GM23338 (cell line): ENCODE data around the gene ASTN2.

DNA sequence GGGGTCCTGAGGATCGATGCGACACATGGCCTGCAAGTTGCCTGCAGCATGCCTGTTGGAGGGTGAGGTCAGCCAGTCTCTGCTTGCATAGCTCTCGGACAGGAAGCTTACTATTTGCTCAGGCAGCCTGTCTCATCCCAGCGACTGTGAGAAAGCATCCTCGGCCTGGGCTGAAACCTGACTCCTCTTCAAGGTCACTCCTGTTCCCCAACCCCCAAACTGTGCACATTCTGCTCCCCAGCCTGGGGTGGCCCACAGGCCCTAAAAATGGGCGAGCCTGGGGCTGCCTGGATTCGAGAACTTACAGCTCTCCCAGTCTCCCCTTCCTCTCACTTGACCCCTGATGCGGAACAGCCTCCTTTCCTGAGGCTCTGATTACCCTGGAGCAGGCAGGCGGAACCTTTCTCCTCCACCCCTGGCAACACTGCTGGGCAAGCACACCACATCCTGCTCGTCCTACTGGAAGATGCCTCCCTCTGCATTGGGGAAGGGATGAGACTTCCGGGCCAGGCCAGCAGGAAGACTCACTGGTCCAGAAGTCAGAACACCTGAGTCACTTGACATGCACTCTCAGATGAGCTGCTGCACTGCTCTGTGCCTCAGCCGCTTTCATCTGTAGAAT, 187.0 kb downstream of the RGS3 start:
- PRO-cap = bidirectional peak, plus-strand start at position 226 of the sequence, minus-strand start at position 57 of the sequence; bidirectional peak, plus-strand start at position 438 of the sequence, minus-strand start at position 373 of the sequence
- RAMPAGE, long total RNA = no peak

DNA sequence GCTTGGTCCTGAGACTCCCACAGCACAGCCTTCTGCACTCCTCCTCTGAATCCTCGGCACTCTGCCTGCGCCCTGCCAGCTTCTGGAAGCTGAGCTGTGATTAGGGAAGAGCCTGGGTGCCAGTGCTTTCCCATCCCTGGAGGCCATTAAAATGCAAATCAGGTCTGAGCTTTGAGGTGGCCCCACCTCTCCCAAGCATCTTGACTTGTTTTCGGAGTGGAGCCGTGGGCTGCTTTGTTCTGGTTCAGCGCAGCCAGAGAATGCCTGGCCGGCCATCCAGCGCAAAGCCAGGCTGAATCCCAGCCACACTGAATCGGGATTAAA, 40.0 kb downstream of the AMBP start:
- PRO-cap = bidirectional peak, plus-strand start at position 256 of the sequence, minus-strand start at position 102 of the sequence
- RAMPAGE, long total RNA = no peak

DNA sequence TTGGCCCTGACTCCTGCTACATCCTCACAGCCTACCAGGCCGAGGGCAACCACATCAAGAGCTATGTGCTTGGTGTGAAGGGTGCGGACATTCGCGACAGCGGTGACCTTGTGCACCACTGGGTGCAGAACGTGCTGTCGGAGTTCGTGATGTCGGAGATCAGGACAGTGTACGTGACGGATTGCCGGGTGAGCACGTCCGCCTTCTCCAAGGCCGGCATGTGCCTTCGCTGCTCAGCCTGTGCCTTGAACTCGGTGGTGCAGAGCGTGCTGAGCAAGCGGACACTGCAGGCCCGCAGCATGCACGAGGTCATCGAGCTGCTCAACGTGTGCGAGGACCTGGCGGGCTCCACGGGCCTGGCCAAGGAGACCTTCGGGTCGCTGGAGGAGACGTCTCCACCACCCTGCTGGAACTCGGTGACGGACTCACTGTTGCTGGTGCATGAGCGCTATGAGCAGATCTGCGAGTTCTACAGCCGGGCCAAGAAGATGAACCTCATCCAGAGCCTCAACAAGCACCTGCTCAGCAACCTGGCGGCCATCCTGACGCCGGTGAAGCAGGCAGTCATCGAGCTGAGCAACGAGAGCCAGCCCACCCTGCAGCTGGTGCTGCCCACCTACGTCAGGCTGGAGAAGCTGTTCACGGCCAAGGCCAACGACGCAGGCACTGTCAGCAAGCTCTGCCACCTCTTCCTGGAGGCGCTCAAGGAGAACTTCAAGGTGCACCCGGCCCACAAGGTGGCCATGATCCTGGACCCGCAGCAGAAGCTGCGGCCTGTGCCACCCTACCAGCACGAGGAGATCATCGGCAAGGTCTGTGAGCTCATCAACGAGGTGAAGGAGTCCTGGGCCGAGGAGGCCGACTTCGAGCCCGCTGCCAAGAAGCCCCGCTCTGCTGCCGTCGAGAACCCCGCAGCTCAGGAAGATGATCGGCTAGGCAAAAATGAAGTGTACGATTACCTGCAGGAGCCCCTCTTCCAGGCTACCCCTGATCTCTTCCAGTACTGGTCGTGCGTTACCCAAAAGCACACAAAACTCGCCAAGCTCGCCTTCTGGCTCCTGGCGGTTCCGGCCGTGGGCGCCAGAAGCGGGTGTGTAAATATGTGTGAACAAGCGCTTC, 28.8 kb downstream of the AMBP start:
- PRO-cap = no peak
- RAMPAGE, long total RNA = no peak

GRCh38 chr9:114118479-114119005, 19.4 kb upstream of the KIF12 start:
- PRO-cap = no peak
- RAMPAGE, long total RNA = no peak

DNA sequence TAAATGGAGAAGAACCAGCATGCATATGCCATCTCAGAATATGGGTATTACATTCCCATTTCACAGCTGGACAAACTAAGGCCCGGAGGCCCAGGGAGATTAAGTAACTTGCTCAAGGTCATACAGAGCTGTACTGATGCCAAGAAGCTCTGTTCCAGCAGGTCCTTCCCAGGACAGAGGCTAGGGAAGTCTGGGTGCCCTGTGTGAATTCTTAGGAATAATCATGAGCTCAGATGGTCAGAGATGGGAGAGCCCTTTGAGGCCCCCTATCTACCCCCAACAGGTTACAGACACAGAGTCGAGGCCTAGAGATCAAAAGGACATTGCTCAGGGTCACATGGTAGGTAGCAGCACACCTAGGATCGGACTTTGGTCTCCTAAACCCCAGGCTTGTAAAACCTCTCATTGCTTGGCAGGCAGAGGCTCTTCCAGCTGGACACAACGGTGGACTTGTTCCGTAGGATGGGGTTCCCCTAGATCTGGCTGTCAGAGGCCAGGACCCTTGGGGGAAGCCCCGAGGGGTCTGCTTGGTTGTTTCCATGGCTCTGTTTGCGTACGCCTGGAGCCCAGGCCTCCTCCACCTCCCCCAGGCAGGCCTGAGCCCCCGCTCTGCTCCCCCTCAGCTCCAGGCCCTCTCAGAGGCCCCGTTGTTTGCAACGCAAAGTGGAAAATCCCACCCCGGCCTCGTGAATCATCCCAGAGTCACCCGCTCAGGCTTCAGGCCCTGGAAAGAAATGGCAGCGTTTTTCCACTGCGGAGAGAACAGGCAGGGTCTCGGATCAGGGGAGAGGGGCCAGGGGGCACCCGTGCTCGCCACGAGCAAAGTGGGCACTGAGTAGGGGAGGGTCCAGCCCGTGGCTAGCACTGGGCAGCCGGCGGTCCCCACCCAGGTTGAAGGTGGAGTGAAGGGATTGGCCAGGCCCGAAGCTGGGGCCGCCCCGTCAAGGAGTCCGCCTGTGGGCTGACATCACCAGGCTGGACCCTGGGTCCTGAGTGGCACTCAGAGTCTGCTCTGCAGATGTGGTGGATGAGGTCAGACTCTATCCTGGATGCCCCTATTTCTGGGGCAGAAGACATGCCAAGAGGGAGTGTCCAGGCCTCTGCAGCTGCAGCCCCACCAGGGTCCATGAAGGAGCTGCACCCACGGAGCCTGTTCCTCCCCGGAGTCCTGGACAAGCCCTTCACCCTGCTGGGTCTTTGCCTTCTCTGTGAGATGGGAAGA, 19.7 kb downstream of the COL27A1 start:
- PRO-cap = unidirectional peak, plus-strand start at position 871 of the sequence
- RAMPAGE, long total RNA = no peak

GRCh38 chr9:114360916-114361471, 26.8 kb downstream of the AKNA start:
- PRO-cap = no peak
- RAMPAGE, long total RNA = no peak

GRCh38 chr9:114367583-114368589, 19.9 kb downstream of the AKNA start:
- PRO-cap = no peak
- RAMPAGE, long total RNA = no peak

DNA sequence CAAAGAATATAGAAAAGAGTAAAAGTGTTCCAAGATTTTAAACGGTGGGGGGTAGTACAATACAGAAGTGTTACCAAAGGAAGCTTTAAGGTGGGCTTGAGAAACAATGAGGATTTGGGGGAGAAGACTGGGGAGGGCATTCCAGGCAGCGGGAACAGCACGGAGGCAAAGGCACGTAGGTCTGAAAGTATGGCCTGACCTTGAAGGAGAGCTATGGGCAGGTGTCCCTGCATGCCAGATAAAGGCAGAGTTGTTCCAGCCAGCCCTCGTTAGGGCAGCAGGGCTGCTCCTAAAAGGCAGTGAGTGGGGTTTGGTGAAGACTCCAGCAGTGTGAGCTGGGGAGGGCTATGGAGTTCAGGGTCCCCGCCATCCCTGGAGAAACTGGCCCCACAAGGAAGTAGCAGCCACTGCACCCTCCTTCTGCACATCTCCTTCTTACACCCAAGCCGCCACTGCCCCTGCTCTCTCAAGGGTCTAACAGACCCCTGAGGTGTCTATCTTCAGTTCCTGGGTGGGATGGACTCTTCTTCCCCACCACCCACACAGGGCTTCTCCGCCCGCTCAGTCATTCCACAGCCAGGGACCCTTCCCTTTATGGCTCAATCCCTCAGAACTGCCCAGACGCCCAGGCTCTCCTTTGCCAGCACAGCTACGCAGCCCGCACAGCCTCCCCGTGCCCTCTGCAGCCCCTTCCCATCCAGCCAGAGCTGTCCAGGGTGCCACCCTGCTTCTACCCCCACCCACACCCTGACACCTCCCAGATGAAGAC, 1.4 kb downstream of the AKNA start:
- PRO-cap = no peak
- RAMPAGE, long total RNA = no peak

DNA sequence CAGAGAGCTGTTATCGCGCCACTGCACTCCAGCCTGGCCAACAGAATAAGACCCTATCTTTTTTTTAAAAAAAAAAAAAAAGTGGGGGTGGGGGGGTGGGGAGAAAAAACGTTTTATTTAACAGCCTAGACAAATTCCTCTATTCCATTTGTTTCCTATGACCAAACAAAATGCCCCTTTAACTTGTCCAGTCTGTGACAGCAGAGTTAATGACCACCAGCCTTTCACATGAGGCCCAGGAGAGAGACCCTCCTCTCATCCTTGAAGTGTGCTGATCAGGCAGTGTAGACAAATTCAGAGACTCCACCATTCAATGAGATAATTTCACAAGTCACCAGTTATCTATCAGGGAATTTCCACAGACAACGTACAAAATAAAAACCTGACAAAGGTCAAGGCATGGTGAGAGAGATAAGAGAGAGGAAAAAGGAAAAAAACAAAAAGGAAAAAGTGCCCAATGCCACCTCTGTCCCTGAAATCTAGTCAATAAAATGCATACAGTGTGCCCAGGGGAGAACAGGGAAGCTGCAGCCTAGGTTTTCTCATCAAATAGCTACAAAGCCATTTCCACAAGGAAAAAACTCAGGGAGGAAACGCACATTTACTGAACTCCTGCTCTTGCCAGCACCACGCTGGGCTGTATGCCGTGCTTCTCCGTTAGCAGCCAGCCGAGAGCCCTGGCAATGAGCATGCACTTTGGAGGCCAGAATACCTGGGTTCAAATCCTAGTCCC, 11.8 kb downstream of the WHRN start:
- PRO-cap = no peak
- RAMPAGE, long total RNA = no peak

- PRO-cap = no peak
- RAMPAGE, long total RNA = no peak
Measured at GRCh38 chr9:114668056-114668634, 10.5 kb upstream of the TEX53 start.

- PRO-cap = no peak
- RAMPAGE, long total RNA = no peak
Measured at GRCh38 chr9:115084022-115084655, 33.8 kb downstream of the TNC start.

DNA sequence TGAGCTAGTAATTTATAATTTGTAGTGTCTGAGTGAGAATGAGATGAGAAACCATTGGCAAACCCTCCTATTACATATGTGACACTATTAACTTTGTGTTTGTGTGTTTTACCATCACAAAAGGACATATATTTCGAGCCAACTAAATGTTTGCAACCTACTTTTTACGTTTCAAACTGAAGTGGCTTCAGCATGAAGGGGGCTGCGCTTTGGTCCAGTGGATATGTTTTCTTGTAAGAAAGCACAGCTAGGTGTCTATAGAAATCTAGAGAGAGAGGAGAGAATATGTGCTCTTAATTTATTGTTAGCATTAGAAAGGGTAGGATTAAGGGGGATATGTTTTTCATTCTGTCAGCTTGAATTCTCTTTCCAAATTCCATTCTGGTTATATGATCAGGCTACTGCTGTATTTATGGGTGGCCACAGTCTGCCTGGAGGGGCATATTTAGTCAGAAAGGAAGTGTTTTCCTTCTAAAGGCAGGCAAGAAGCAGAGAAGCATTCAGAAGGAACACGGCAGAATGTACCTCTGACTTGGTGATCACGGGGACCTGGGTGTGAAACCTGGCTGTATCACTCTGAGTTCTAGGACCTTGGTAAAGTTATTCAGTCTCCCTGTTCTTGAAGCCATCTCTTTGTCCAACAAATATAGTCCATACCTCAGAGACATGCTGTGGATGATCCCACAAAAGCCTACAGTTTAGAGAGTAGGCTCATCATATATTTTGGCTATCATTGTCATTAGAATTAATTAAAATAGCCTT, 2.9 kb downstream of the TNC start:
- PRO-cap = no peak
- RAMPAGE, long total RNA = no peak

DNA sequence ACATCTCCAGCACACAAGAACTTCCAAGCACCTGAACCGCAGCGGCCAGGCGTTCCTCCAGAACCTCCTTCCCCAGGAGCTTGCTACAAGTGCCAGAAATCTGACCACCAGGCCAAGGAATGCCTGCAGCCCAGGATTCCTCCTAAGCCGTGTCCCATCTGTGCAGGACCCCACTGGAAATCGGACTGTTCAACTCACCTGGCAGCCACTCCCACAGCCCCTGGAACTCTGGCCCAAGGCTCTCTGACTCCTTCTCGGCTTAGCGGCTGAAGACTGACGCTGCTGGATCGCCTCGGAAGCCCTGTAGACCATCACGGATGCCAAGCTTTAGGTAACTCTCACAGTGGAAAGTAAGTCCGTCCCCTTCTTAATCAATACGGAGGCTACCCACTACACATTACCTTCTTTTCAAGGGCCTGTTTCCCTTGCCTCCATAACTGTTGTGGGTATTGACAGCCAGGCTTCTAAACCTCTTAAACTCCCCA, 357.6 kb upstream of the TNC start:
- PRO-cap = no peak
- RAMPAGE, long total RNA = no peak

- PRO-cap = bidirectional peak, plus-strand start at chr9:116157279, minus-strand start at chr9:116157065
- RAMPAGE, long total RNA = no peak
Measured at GRCh38 chr9:116156571-116157361, 3.2 kb downstream of the PAPPA start.

DNA sequence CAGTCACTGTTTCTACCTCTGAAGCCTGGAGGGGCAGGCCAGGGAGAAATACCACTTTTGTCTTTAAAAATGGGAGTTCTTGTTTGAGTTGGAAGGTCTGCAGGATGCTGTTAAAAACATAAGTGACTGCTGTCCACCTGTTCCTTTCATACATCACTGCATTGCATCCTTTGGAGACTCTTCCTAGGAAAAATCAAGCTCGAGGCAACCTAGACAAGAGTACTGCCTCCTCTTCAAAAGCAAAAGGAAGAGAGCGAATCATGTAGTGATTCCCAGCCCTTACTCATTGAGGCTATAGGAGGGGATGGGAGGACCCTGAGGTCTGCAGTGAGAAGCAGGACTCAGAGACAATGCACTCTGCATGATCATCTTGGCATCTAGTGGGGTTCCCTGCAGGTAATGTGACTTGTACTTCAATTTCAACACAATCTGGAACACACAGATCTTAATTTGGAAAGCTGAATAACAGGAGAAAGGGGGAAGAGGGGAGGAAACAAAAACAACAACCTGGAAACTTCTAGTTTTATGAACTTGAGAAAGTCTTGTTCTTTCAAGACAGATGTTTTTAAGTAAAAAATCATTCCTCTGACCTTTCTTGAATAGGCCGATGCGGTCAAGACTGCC, 163.1 kb downstream of the PAPPA start:
- PRO-cap = no peak
- RAMPAGE, long total RNA = no peak

DNA sequence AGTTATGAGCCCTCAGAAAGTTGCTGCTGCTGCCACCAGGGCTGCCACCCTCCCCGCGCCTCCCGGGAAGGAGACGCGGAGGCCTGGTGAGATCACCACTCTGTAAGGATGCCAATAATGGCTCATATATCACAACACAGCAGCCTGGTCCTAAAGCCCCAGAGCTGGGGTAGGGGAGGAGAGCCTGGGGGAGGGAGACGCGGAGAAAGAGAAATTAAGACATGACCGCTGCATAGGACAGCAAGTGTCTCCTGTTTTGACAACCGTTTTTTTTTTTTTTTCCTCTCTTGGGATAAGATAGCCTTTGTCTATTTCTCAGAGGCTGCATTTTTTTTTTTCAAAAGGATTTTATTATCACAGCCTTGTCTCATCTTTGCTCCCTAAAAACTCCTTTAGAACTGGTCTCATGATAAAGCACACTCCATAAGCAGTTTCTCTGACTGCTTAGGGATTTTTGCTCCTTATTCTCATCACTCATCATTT, 211.7 kb downstream of the PAPPA start:
- PRO-cap = no peak
- RAMPAGE, long total RNA = no peak

DNA sequence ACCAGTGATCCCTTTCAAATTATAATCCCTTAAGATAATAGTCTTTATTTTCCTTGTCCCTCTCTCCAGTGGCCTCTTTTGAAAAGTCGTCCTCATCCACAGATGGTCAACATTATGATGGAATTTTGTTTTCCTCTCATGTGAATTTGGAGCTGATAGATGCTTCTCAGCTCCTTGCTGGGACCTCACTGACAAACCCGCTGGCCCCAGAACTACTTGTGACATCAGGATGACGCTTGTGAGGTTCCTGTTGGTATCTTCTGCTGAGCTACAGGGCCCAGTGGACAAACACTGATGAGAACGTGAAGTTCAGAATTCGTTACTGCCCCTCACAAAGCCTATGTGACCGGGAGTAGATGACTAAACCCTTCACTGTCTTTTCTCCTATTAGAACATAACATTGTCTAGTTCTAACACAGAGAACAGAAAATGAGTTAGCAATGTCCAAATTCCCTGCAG, 143.5 kb upstream of the TRIM32 start:
- PRO-cap = no peak
- RAMPAGE, long total RNA = no peak

- PRO-cap = unidirectional peak, plus-strand start at chr9:117400330
- RAMPAGE, long total RNA = no peak
Measured at GRCh38 chr9:117400248-117400953, 14.5 kb downstream of the ASTN2 start.

DNA sequence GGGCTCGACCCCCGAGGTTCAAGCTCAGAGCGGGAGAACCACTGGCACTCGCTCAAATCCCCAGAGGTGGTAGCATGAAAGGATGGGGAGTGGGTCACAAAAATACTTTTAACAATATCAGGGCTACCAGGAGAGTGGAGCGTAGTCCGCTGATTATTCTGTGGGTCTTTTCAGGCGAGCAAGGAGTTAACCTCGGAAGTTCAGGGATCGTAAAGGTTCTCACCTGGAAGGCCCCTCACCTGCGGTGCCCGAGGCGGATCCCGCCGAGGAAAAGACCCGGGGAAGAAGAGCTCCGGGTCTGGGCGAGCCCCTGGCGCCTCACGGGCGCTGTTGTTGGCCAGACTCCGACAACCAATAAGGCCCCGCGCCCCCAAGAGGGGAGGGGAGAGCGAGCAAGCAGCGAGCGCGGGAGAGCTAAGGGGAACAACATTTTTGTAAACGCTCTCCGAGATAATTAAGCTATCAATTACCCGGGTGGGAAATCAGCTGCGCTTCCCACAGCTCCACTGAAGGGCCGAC, 1.7 kb downstream of the ASTN2 start:
- PRO-cap = no peak
- RAMPAGE, long total RNA = no peak

- PRO-cap = bidirectional peak, plus-strand start at chr9:117415250, minus-strand start at chr9:117415038
- RAMPAGE, long total RNA = no peak
Measured at GRCh38 chr9:117414961-117415493, at the start of gene ASTN2. ASTN2 (minus strand) TSS chr9:117415057.